Ishikawa (cell line): ENCODE data around the genes MTHFD2, SLC4A5, PCGF1 and SEMA4F.

DNA sequence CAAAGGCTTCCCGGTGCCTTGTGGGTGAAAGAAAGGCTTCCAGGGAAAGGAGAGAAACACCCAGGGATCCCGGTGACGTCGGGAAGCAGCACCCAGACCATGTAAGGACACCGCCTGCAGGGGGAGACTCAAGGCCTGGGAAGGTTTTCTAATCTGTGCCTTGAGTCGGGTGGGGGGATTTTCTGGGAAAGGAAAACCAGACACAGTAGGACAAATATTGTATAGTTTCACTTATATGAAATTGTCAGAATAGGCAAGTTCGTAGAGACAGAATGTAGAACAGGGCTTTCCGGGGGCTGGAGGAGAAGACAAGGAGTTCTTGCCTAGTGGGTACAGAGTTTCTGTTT lies 42.7 kb upstream of the NAT8 start:
- RRBS, result no CpG with 5 or more reads among the region's 8 CpGs

- RRBS, result no CpG with 5 or more reads among the region's 5 CpGs
Observed at GRCh38 chr2:73730651-73731253, 6.4 kb downstream of the TPRKB start.

- RRBS, result no CpG with 5 or more reads among the region's 6 CpGs
Observed at GRCh38 chr2:73894083-73894739, 1.4 kb downstream of the ACTG2 start.

GRCh38 chr2:73917798-73918747 lies 8.6 kb upstream of the DGUOK start:
- RRBS, result no CpG with 5 or more reads among the region's 4 CpGs

DNA sequence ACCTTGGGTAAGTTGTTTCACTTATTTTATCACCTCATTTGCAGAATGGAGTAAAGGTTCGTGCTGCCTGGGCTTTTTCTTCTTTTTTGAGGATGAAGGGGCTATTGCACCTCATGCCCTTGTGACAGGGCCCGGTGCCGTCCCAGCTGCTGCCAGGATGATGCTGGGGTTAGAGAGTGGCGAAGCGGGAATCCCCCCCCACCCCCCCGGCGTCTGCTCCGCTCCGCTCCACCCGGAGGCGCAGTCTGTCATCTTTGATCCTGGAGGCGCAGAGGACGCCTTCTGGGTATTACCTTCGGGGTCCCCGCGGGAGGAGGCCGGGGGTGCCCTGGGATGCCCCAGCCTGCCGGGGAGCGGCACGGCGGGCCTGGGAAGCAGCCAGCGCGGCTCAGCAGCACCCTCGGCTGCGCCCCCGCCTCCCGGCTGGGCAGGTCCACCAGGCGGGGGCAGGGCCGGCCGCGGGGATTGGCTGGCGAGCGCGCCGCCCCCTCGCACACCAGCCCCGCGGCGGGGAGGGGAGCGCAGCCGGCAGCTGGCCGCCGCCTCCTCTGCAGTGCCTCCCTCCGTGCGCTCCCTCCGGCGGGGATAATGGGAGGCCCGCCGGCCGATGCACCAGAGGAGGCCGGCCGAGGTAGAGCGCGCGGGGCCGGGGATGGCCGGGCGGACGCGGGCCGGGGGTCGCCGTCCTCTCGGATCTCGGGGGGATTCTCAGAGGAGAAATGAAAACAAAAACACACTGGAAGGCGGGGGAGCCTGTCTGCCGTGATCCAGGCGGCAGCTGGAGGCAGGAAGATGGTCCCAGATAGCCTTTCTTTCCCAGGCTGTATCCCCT lies 17.7 kb downstream of the TET3 start:
- RRBS, result 2% methylated on average over 34 of the region's 68 CpGs

GRCh38 chr2:74094060-74094767 lies 53.5 kb downstream of the BOLA3 start:
- RRBS, result no CpG with 5 or more reads among the region's 12 CpGs

GRCh38 chr2:74119777-74121053 lies 27.5 kb downstream of the BOLA3 start:
- RRBS, result 1% methylated on average over 31 of the region's 63 CpGs

GRCh38 chr2:74147217-74147779 lies 414 bp downstream of the BOLA3 start:
- RRBS, result 2% methylated on average over 3 of the region's 28 CpGs

- RRBS, result 4% methylated on average over 10 of the region's 43 CpGs
Observed at GRCh38 chr2:74198153-74198769, at the start of gene MTHFD2. Gene MTHFD2, plus strand, starts transcription at chr2:74198615.

GRCh38 chr2:74343214-74343862 lies at the start of gene SLC4A5:
Gene SLC4A5, minus strand, starts transcription at chr2:74343416.
- RRBS, result no CpG with 5 or more reads among the region's 3 CpGs

- RRBS, result no CpG with 5 or more reads among the region's 18 CpGs
Observed at GRCh38 chr2:74369855-74370879, 9.9 kb downstream of the DCTN1 start.

DNA sequence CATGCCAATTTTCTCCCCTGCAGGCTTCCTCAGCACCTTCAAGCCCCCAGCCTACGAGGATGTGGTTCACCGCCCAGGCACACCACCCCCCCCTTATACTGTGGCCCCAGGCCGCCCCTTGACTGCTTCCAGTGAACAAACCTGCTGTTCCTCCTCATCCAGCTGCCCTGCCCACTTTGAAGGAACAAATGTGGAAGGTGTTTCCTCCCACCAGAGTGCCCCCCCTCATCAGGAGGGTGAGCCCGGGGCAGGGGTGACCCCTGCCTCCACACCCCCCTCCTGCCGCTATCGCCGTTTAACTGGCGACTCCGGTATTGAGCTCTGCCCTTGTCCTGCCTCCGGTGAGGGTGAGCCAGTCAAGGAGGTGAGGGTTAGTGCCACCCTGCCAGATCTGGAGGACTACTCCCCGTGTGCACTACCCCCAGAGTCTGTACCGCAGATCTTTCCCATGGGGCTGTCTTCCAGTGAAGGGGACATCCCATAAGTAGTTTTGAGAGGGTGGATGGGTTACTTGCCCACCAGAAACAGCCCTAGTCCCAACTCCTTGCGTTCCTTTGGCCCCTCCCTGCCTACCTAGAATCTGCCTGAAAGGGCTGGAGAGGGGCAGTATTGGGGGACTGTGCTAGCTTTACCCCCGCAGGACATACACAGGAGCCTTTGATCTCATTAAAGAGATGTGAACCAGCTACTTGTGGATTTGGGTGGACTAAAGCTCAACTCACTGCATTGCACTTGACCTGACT lies 2.1 kb downstream of the WBP1 start:
- RRBS, result 56% methylated on average over 1 of the region's 14 CpGs

GRCh38 chr2:74471816-74472533 lies 505 bp downstream of the MRPL53 start:
- RRBS, result no CpG with 5 or more reads among the region's 40 CpGs

- RRBS, result 1% methylated on average over 16 of the region's 83 CpGs
Observed at GRCh38 chr2:74507073-74508205, at the start of gene PCGF1. Gene PCGF1, minus strand, starts transcription at chr2:74507695.

- RRBS, result no CpG with 5 or more reads among the region's 8 CpGs
Observed at GRCh38 chr2:74560457-74561175, 6.1 kb downstream of the DOK1 start.

DNA sequence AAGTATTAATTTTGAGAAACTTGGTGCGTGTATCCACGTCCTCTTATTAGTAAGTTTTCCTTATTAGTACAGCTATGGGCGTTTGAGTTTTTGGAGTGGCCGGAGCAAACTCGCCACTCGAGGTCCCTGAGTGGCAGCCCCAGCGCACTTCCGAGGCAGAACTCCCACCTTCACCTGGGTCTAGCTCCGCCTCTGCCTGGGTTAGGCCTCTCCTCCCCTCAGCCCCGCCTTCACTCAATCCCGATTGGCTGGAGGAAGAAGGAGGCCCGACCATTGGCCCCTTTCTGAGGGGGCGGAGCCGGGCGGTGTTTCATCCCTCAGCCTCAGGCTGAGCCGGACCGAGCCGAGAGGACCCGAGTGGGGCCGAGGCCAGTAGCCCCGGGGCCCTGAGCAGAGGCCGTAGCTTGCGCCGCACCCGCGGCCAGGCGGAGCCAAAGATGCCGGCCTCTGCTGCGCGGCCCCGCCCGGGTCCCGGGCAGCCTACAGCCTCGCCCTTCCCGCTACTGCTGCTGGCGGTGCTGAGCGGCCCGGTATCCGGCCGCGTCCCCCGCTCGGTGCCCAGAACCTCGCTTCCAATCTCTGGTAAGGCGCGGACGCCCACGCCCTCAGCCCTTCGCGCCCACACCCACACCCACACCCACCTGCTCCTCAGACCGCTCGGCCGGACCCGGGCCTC lies at the start of gene SEMA4F:
TSS of gene SEMA4F (plus strand) at position 308 of the 676 bp plus-strand sequence.
- RRBS, result 2% methylated on average over 20 of the region's 54 CpGs

- RRBS, result no CpG with 5 or more reads among the region's 7 CpGs
Observed at GRCh38 chr2:74695595-74696238, 41.7 kb downstream of the SEMA4F start.

GRCh38 chr2:74835417-74835856 lies 1.5 kb downstream of the HK2 start:
- RRBS, result 3% methylated on average over 9 of the region's 21 CpGs